Caco-2 (cell line): ENCODE data around the genes ARHGAP30, SDHC and UAP1.

GRCh38 chr1:161069517-161070389 lies at the start of gene ARHGAP30:
Gene ARHGAP30, minus strand, starts transcription at chr1:161069891.
- PRO-cap = no peak
- RRBS = 79% methylated on average over 4 of the region's 15 CpGs

GRCh38 chr1:161133401-161133841 lies 954 bp upstream of the DEDD start:
- PRO-cap = no peak
- RRBS = no CpG with 5 or more reads among the region's 9 CpGs

- PRO-cap = no peak
- RRBS = no CpG with 5 or more reads among the region's 8 CpGs
Measured at GRCh38 chr1:161161932-161162409, 2.7 kb downstream of the USP21 start.

DNA sequence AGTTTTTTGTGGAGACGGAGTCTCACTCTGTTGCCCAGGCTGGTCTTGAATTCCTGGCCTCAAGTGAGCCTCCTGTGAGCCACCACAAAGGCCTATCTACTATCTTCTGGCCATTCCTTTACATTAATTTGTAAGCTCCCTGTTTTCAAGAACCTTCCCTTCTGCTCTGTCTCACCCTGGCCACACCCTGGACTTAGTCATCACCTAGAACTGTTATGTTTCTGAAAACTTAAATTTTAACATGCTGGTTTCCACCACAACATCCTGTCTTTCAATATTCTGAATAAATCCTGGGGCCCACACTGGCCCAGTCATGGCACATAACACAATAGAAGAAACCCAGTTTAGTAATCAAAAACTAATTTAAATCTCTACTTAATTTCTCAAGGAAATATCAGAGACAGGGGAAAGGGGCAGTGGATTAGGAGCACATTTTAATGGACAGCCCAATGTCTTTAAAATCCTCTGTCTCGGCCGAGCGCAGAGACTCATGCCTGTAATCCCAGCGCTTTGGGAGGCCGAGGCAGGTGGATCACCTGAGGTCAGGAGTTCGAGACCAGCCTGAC lies 5.0 kb upstream of the B4GALT3 start:
- PRO-cap = no peak
- RRBS = no CpG with 5 or more reads among the region's 7 CpGs

DNA sequence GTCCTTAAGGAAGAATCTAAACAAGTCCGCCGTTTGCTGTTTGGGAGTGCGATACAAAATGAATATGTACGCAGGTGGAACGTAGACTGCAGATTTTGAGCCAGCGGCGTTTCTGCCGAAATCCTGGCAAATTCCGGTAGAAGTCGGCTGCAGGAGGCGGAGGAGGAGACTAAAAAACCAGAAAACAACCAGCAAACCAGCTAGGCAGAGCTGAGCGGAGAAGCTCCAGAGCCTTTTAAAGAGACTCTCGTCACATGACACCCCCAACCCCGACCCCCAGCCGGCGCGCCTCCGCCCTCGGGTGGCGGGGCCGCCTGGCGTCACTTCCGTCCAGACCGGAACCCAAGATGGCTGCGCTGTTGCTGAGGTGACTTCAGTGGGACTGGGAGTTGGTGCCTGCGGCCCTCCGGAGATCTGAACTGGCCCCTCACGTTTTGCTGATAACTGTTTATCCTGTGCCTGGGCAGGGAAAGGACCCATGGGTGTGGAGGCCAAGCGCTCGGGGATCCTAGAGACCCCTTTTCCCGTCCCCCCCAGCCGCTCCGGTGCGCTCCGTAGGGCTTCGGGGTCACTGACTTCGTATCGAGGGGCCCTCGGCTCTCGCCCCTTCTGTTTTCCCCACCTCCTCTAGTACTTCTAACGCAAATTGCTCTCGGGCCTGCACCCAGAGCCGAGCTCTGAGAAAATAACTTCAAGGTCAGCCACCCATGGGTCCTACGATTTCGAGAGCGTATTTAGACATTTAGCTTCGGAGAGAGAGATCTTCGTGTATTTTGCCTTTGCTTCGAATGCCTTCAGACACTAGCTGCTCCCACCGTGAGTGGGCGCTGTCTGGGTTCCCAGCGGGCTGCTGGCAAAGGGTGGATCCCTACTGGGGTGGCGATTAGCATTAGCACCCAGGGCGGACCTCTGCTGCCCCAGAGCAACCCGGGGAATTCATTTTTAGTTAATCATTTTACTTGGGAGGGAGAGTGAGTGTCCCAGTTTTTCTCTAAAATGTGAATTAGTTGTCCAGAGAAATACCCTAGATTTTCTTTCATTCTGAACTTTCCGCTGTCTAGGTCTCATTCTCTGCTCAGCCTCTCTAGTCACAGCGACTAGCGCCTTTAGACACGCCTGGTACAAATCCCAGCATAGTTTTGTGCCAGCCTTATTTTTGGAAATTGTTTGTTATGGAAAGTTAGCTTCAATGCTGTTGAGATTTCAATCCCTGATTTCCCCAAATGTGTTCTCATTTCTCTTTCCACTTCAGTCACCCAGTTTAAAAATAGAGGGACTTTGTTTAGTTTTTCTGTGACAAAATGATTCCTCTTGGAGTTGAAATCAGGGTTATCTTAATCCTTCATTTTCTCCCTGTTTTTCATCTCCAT lies at the start of gene SDHC:
SDHC (plus strand) TSS at position 323 of the 1,370 bp plus-strand sequence.
- PRO-cap = bidirectional peak, plus-strand start at position 323 of the sequence, minus-strand start at position 209 of the sequence; bidirectional peak, plus-strand start at position 883 of the sequence, minus-strand start at position 803 of the sequence
- RRBS = 3% methylated on average over 13 of the region's 59 CpGs

GRCh38 chr1:161509855-161510602 lies 4.8 kb downstream of the FCGR2A start:
- PRO-cap = no peak
- RRBS = no CpG with 5 or more reads among the region's 6 CpGs

DNA sequence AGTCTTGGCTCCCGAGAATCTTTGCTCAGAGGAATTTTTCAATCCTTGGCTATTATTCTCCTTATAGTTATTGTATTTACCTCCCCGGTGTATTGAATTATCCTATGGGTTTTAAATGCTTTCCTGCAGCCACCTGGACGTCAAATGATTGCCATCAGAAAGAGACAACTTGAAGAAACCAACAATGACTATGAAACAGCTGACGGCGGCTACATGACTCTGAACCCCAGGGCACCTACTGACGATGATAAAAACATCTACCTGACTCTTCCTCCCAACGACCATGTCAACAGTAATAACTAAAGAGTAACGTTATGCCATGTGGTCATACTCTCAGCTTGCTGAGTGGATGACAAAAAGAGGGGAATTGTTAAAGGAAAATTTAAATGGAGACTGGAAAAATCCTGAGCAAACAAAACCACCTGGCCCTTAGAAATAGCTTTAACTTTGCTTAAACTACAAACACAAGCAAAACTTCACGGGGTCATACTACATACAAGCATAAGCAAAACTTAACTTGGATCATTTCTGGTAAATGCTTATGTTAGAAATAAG lies 6.4 kb upstream of the HSPA6 start:
- PRO-cap = no peak
- RRBS = no CpG with 5 or more reads among the region's 9 CpGs

DNA sequence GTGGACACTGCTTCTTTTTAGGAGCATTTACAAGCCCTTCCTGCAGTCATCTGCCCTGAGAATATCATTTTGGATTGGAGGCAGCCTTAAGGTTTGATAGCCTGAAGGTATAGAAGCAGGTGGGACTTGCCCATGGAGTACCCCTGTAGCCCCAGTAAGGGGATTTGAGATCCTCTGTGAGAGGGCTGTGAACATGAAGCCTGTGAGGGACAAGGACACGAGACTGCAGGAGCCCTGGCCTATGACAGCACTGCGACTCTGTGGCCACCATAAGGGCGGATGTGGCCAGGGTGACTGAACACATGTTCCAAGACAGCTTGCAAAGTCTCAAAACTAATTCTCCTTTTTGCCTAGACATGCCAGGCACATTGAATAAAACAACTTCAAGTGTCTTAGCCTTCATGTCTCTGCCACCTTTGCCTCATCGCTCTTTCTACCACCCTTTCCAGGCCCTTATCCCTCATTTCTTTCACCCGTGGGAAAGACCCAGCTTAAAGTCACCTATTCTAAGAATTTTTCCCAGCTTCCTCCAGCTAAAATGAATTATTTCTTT lies 10.6 kb upstream of the DUSP12 start:
- PRO-cap = no peak
- RRBS = no CpG with 5 or more reads among the region's 5 CpGs

GRCh38 chr1:161765274-161765770 lies 798 bp upstream of the ATF6 start:
- PRO-cap = bidirectional peak, plus-strand start at chr1:161765429, minus-strand start at chr1:161765389
- RRBS = no CpG with 5 or more reads among the region's 15 CpGs

DNA sequence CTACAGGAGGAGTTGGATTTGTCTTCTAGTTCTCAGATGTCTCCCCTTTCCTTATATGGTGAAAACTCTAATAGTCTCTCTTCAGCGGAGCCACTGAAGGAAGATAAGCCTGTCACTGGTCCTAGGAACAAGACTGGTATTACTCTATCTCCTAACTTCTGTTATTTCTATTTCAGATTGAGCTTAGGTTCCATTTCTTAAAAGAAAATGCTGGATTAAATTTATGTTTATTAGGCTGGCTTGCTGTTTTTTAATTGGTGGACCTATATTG lies 25.2 kb downstream of the ATF6 start:
- PRO-cap = no peak
- RRBS = no CpG with 5 or more reads among the region's 1 CpG

GRCh38 chr1:161821009-161821211 lies 54.8 kb downstream of the ATF6 start:
- PRO-cap = no peak
- RRBS = no CpG with 5 or more reads among the region's 3 CpGs

DNA sequence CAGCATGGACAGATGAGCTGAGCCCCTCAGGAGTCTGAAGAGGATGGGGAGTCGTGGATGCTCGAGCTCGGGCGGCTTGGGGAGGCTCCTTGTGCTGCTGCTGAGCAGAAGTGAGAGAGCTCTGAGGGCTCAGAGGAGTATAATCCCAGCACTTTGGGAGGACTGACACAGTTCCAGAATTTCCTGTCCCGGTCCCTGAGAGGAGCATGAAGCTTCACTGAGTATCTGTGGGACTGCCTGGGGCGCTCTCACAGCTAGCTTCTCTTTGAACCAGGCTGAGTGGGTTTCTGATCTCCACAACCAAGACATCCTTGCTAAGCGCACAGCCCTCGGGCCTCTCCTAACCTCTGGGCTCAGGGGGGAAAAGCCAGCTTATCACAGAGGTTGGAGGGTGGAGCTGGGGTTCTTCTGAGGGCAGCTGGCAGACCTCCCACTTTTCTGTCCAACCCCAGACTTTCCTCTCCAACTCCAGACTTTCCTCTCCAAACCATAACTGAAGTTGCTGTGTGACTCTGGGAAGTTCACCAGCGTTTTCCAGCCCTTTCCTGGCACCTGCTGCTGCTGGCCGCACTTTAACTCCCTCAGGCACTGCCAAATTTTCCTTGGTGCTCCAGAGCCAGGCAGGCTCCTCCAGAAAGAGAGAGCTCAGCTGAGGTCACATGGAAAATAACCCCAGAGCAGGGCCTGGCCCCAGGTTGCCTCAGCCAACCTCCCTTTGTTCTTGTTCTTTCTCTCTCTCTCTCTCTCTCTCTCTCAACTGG lies 49.7 kb downstream of the OLFML2B start:
- PRO-cap = no peak
- RRBS = no CpG with 5 or more reads among the region's 10 CpGs

- PRO-cap = no peak
- RRBS = 71% methylated on average over 5 of the region's 33 CpGs
Measured at GRCh38 chr1:161983714-161984280, 39.9 kb downstream of the OLFML2B start.

DNA sequence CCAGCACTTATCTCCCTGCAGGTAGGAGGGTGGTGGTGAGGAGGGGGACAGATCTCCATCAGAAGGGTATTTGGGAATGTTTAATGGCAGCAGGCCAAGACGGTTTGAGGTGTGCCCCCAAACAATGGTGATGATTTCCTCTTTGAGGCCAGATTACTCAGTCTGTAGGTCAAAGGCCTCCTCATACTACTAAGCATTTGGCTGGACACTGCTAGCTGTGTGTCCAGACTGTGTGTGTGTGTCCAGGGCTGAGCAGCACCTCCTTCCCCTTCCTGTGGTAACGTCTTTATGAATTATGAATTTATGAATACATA lies 19.1 kb downstream of the NOS1AP start:
- PRO-cap = no peak
- RRBS = no CpG with 5 or more reads among the region's 2 CpGs

DNA sequence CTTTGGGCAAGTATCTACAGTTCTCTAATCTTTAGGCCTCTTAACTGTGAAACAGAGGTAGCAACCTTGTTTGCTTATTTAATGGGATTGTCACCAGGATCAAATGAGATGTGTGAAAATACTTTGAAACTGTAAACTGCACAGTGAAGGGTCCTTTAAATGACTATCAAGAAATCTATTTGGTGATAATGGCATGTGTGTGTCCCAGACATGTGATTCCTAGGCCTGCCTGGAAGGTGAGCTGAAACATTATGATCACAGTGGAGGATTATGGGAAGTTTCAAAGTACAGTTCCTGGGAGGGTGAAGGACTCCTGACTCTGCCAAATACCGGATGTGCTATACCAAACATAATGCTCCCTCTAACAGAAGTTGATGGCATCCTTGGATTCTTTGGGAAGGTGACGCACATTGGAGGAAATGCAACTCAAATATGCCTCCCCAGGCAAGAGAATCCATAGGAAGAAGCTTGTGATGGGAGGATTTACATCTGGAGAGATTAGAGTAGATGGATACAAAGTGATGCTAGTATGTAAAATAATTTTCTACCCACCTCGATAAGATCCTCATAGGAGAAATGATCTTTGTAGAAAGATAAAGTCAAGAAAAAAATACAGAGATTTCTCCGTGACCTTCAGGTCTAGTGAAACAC lies 62.5 kb downstream of the NOS1AP start:
- PRO-cap = no peak
- RRBS = no CpG with 5 or more reads among the region's 4 CpGs

DNA sequence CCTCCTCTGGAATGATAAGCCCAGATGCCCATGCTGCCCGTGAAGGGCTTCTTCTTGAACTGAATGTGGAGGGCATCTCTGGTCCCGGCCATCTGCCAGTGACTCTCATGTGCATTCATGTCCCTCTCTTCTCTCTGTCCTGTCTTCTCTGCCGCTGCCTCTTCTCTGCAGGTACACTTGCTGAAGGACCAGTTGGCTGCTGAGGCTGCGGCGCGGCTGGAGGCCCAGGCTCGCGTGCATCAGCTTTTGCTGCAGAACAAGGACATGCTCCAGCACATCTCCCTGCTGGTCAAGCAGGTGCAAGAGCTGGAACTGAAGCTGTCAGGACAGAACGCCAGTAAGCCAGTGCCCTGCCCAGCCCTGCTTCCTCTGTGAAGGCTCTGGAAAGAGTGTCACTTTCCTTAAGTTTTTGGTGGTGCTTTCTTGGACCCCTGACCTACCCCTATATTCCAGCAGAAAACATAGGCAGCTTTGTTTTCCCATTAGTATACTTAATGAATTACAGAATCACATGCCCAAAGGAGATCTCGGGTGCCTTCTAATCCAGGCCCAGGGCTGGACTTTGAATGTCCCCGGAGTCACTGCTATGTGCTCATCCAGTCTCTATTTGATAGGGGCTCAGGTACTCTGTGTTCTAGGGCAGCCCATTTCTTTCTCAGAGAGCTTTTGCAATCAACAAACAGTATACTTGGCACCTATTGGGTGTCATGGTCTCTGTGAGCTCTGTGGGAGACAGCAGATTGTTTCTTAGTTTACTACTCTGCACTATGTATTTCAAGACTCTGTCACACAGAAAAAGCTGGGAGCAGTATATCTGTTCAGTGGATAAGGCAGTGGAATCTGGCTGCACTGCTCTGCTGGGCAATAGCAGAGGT lies 11.2 kb downstream of the SPATA46 start:
- PRO-cap = no peak
- RRBS = no CpG with 5 or more reads among the region's 11 CpGs

DNA sequence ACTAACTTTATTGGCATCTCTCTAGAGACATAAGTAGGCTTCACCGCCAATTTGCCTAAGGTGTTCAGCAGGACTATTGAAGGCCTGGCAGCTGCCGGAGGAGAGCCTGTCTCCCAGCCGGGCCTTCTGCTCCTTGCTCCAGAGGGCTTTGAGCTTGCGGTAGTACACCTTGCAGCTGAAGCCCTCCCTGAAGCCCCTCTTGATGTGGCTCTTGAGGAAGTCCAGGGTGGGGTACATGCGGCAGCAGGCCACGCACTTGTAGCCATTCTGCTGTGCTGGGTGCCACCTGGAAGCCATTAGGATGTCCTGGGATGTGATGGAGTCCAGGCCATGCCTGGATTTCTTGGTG lies 2.7 kb downstream of the SPATA46 start:
- PRO-cap = no peak
- RRBS = no CpG with 5 or more reads among the region's 6 CpGs

DNA sequence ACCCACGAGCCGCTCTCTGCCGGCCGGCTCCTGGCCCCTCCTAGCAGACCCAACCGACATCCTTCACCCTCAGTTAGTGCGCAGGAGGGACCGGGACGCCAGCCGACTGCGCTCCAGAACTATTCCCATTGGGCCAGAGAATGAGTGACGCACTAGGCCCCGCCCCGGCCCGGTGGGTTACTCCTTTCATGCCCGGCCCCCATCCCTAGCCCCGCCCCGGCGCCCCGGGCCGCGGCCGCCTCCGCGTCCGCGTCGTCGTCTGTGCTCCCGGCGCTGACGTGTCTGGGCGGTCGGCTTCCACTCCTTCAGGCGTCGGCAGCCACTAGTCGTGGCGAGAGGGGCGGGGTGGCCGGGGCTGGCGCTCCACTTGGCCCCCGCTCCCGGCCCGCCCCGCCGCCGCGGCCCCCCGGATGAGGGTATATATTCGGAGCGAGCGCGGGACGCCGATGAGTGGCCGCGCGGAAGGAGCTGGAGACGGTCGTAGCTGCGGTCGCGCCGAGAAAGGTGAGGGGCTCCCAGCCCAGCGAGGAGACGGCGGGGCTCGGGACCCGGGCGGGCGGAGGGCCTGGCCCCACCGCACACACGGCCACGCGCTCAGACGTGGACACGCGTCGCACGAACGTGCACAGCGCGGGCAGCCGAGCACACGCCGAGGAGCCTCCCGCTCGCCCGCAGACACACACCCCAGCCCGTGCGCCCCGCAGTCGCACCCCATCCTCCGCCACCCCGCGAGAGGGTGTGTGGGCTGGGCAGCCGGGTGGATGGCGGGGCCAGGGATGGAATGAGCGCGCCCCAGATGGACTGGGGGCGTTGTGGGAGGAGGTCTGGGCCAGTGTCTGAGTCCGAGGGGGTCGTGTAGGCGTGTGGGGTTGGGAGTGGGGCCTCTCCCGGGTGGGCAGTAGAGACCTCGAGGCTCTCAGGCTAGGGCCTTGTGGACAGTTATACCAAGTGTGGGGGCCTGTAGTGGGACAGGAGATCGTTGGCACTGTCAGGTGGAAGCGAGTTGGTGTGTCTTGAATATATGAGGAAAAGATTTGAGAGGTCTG lies at the start of gene UAP1:
UAP1 (plus strand) TSS at position 449 of the 1,046 bp plus-strand sequence.
- PRO-cap = bidirectional peak, plus-strand start at position 449 of the sequence, minus-strand start at position 78 of the sequence; bidirectional peak, plus-strand start at position 626 of the sequence, minus-strand start at position 740 of the sequence
- RRBS = 3% methylated on average over 33 of the region's 107 CpGs

GRCh38 chr1:162592434-162593400 lies 31.2 kb downstream of the UAP1 start:
- PRO-cap = no peak
- RRBS = no CpG with 5 or more reads among the region's 3 CpGs

DNA sequence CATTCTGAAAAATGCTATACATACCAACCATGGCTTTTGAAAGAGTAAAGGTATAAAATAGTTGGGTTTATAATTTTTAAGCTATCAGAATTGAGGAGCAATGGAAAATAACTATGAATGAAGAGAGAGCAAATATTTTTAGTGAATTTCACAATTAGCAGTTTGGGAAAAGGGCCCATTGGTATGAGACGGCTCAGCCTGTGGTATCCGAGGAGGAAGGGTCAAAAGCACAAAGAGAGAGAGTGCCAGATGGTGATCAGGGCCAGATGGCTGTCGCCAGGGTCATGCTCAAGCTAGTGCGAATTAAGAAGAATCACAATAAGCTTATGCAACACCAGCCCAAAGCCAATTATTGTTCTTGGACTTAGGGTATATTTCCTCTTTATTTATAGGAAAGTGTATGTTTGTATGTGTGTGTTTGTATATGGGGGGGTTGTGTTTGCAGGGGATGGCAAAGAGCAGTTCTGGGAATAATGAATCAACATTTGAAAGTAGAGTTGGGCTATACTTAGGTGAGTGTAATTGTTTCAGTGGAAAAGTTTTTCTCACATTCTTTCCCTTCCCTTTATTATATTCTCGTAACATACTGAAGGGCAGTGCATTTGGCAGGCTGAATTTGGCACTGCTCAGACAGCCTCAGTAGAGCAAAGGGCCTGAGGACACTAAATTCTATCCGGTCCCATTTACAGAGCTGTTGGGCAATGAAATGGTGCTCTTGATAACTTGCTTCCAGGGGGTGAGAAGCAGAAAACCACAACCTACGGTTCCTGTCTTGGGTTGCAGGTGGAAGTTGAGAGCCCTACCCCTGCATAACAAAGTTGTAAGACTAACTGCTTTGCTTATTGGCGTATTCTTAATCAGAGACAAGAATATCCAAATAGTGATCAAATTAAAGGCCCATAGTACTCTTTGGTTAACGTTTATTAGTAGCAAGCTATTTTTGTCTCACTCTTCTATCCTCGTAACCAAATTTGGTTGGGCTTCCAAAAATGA lies 19.4 kb upstream of the DDR2 start:
- PRO-cap = no peak
- RRBS = no CpG with 5 or more reads among the region's 10 CpGs